Melanocyte of skin (primary cell): Measurements from ENCODE around the gene CAB39.

GRCh38 chr2:230086576-230086973 lies 17.9 kb upstream of the SLC16A14 start:
- CAGE, long polyA plus RNA, 2 experiments = no peak in any of the 2 experiments

DNA sequence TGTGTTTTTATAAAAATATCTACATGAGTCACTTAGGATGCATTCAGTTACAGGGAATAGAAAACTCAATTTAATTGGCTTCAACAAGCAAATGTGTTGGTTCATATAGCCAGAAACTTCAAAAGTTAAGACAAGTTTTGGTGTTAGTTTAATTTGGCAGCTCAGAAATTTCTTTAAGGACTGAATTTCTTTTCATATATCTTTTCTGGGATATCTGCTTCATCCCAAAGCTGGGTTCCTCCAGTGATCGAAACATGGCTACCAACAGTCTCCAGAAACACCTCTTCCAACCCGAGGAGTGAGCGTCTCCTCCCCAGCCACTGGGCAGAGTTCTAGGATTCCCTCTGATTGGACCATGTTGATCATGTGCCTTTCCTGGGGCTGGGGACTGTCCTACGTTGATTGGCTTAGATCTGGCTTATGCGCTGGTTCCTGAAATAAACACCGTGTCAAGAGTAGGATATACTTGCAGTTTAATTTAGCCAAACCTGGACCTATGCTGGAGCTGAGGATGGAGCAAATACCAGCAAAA lies 55.4 kb upstream of the SLC16A14 start:
- CAGE, long polyA plus RNA, 2 experiments = no peak in any of the 2 experiments

DNA sequence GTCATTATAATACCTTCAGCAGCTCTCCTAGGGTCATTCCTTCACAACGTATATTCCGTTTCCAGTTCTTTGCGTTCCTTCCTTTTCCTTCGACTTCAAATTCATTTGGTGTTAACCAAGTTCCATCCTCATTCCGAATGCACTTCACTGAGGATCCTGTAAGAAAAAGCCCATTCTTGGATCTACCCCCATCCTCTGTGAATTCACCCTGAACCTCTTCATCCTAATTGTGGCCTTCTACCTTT lies 42.3 kb downstream of the SP110 start:
- CAGE, long polyA plus RNA, 2 experiments = no peak in any of the 2 experiments

DNA sequence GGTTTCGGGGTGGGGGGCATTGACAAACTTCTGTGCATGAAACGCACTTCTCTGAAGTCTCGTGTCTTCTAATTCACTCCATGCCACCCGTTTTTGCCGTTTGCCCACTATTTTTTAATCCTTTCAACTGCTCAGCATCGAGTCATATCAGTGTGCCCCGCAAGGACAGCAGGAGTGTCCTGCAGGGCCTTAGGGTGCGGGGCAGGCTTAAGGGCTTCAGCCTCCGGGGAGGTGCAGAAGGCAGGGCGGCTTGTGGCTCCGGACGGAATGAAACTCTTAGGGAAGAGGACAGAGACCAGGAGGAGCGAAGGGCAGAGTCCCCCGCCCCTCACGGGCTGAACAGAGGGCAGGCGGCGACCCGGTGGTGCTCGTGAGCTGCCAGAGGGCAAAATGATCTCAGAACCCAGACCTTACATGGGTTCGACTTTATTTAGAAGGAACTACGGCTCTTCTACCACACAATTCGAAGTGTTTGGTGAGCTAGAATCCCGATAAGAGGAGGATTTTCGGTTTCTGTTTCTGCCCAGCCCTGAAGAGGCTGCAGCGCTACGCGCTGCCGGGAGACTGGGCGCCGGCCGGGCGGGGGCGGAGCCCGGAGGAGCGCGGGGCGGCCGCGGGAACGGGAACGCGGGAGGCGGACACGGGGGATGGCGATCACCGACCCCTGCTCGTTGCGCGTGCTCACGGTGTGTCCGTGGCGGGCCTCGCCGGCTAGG lies 4.4 kb upstream of the SP100 start:
- CAGE, long polyA plus RNA, 2 experiments = no peak in any of the 2 experiments

DNA sequence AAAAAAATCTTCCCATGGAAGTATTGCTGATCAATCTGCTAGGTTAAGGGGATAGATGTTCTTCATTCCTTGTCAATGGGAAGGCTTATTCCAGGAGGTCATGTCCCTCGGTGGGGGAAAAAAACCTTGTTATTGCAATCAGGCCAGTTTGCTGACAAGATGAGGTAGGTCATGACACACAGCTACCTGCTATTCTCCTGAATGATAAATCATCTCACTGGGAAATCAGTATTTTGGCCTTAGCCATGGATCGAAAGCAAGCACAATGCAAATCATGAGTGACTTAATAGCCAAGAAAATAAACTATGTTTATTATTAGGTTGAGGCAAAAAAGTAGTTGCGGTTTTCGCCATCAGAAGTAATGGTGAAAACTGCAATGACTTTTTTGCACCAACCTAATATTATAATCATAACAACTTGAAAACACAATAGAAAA lies 97.5 kb downstream of the SP100 start:
- CAGE, long polyA plus RNA, 2 experiments = no peak in any of the 2 experiments

DNA sequence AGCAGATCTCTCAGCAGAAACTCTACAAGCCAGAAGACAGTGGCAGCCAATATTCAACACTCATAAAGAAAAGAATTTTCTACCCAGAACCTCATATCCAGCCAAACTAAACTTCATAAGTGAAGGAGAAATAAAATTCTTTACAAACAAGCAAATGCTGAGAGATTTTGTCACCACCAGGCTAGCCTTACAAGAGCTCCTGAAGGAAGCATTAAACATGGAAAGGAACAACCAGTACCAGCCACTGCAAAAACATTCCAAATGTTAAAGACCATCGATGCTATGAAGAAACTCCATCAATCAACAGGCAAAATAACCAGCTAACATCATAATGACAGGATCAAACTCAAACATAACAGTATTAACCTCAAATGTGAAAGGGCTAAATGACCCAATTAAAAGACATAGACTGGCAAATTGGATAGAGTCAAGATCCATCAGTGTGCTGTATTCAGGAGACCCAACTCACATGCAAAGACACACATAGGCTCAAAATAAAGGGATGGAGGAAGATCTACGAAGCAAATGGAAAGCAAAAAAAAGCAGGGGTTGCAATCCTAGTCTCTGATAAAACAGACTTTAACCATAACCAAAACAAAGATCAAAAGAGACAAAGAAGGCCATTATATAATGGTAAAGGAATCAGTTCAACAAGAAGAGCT lies 111.3 kb downstream of the SP100 start:
- CAGE, long polyA plus RNA, 2 experiments = no peak in any of the 2 experiments

GRCh38 chr2:230684707-230685094 lies 27.9 kb upstream of the CAB39 start:
- CAGE, long polyA plus RNA, 2 experiments = no peak in any of the 2 experiments

DNA sequence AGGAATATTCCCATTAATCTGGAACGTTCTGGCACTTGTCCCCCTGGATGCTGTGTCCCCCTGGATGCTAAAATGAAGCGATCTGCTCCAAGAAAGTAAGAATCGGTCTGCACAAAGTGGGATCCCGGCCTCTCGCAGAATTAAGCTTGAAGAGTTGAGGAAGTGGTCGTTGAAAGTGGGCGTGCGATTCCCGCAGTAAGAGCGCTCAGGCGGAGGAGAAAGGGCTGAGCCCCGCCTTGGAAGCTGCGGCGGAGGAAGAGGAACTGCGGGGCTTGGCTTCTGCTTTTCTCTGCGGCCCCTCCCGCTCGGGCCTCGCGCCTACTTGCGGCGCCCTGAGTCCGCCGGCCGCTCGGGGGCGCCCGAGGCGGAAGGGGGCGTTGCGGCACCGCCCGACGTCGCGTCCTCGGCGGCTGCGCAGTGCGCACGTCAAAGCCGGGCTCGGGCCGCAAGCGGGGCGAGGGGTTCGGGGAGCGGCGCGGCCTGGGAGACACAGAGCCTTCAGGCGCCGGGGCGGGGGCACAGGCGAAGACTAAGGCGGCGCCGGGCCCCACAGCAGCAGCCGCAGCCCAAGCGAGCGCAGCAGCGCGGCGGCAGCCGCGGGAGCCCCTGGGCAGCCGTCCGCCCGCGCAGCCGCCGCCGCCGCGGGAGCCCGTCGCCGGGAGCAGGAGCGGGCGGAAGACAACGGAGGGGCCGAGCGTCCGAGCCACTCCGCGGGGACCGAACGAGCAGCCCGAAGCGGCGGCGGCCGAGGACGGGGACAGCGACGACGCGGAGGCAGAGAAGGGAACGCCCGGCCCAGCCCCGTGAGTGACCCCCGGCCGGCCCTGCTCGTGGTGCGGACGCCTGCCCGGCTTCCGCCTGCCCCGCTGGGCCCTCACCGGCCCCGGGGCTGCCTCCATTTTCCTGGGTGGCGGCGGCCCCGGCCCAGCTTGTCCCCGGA lies at the start of gene CAB39:
Gene CAB39 (plus strand): TSS at position 415 of the 940 bp plus-strand sequence.
- CAGE, long polyA plus RNA, 2 experiments = no peak in any of the 2 experiments

- CAGE, long polyA plus RNA, 2 experiments = no peak in any of the 2 experiments
Measured at GRCh38 chr2:230717215-230718041, 4.8 kb downstream of the CAB39 start.

DNA sequence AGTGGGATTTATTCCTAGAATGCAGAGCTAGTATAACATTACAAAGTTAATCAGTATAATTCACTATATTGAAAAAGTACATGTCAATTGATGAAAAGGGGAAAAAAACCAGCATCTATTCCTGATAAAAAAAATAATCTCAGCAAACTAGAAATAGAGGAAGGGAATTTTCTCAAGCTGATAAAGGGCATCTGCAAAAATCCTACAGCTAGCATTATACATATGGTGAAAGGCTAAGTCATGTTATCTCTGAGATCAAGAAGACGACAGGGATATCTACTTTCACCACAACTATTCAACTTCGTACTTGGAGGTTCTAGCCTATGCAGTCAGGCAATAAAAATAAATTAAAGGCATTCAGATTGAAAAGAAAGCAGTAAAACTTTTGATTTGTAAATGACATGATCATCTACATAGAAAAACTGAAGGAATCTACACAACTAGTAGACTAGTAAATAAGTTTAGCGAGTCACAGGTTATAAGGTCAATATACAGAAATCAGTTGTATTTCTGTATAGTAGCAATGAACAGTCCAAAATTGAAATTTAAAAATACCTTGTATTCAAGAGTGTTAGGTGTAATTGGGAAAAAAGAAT lies 58.2 kb downstream of the CAB39 start:
- CAGE, long polyA plus RNA, 2 experiments = no peak in any of the 2 experiments

DNA sequence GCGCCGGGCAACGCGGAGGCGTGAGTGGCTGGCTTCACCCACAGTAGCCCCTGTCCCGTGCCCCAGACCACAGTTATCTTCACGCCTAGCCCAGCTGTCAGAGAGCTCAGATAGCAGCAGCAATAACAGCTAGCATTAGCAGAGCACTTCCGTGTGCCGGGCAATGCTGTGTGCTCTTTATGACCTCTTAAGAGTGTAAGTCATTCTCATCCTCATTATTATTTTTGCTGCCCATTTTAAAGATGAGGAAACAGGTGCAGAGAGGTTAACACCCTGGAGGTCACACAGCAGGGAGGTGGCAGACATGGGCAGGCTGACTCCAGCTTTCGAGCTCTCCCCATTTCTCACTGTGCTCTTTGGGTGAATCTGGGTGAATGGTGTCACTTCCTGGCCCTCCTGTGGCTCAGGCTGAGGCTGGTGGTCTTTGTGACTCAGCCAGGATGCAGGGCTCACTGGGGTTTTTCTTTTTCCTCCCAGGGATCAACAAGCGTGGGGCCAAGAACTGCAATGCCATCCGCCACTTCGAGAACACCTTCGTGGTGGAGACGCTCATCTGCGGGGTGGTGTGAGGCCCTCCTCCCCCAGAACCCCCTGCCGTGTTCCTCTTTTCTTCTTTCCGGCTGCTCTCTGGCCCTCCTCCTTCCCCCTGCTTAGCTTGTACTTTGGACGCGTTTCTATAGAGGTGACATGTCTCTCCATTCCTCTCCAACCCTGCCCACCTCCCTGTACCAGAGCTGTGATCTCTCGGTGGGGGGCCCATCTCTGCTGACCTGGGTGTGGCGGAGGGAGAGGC lies 13.0 kb downstream of the ITM2C start:
- CAGE, long polyA plus RNA, 2 experiments = no peak in any of the 2 experiments

- CAGE, long polyA plus RNA, 2 experiments = no peak in any of the 2 experiments
Measured at GRCh38 chr2:231038513-231039049, 1.3 kb downstream of the C2orf72 start.

DNA sequence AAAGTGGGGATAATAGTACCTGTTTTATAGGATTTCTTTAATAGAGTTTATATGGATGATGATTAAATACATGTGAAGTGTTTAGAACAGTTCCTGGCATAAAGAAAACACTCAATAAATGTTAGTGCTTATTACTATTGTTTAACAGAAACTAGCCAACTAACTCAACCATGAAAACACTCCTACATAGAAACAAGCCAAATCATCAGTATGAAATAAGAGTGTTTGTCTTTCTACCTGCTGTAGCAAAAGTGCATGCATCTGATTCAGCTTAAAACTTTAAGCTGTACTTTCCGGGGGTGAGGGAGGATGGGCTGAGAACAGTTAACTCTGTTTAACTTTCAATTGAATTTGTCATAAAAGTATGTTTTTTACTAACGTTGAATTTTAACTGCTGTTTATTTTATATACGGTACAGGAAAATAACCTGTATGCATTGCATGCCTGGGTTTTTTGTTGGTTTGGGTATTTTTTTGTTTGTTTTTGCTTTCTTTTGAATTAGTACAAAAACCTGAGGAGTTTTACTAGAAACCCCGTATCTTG lies 6.7 kb downstream of the HTR2B start:
- CAGE, long polyA plus RNA, 2 experiments = no peak in any of the 2 experiments

DNA sequence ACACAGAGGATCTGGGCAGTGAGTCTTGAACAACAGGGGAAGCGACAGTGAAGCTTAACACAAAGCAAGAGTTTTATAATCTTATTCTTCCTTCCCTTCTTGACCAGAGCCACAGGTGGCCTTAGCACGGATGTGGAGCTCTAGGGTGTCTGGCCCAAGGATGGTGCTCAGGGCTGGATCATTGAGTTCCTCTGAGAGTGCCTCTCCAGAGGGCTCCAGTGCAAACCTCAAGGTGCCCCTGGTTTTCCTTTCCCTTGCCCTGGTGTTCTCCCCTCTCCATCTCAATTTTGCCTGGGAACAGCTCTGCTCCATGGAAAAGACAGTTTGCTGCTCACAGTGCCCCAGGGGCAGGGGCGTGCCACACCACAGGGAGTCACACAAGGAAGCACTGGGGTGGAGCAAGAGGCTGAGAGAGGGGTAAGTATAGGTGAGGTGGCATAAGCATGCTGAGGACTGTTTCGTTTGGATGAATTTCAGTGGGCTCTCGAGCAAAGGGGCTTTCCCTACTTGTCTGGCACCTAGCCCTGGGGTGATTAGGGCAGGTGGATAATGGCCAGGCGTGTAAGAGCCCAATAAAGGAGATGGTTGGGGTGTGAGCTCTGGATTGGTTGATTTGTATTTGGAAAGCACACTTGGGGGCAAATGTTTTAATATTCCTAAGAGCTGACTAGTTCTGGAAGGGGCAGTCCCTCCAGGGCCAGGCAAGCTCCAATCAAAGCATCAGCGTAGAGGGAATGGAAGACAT lies 88.5 kb upstream of the B3GNT7 start:
- CAGE, long polyA plus RNA, 2 experiments = no peak in any of the 2 experiments

- CAGE, long polyA plus RNA, 2 experiments = no peak in any of the 2 experiments
Measured at GRCh38 chr2:231355413-231355560, 40.2 kb upstream of the B3GNT7 start.

DNA sequence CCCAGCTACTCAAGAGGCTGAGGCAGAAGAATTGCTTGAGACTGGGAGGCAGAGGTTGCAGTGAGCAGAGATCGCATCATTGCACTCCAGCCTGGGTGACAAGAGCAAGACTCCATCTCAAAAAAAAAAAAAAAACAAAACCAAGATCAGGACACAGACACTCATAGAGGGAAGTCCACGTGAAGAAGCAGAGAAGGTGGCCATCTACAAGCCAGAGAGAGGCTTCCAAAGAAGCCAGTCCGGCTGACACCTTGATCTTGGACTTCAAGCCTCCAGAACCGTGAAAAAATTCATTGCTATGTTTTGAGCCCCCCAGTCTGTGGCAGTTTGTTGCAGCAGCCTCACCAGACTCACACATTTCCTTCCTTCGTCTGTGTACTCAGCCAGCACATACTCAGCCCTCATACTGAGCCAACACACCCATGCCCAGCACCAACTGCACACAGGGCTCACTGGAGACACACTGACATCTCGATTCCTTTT lies 23.9 kb upstream of the NMUR1 start:
- CAGE, long polyA plus RNA, 2 experiments = no peak in any of the 2 experiments

- CAGE, long polyA plus RNA, 2 experiments = no peak in any of the 2 experiments
Measured at GRCh38 chr2:231648364-231648999, 55.8 kb downstream of the TEX44 start.

GRCh38 chr2:231672479-231673331 lies 35.6 kb upstream of the PTMA start:
- CAGE, long polyA plus RNA, 2 experiments = no peak in any of the 2 experiments

GRCh38 chr2:231711129-231711544 lies 2.8 kb downstream of the PTMA start:
- CAGE, long polyA plus RNA, 2 experiments = no peak in any of the 2 experiments

GRCh38 chr2:231713268-231713480 lies 4.8 kb downstream of the PTMA start:
- CAGE, long polyA plus RNA, 2 experiments = no peak in any of the 2 experiments